Foreskin keratinocyte (primary cell): Measurements from ENCODE around the genes FBXW4 and KCNIP2.

DNA sequence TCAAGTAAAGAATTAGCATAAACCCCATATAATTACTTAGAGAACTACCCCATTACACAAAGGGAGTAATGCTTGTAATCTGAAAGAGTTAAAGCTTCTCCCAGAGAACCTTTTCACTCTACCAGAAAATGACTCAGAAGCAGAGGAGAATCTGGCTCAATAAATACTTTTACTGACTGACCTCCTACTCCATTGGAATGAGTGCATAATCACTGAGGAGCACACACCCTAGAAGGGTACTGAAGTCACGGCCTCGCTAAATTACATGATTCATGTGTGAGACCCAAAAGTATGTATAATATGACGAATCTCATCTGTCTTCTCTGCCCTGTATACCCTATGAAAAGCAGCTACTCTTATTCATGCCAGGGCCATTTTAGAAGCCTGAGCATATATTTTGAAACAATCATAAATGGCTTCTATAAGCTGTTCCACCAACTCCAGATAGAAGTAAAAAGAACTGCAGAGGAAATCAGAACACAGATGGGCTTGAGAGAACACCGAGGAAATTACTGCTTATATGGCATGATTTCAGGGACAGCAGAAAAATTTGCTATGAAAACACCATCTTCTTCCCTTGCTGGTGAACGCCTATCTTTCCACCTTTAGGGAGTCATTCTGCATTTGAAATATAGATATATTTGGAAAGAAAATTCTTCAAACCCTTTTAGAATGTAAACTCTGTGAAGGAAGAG is 32.6 kb downstream of the DNMBP start:
- RAMPAGE, total RNA, result no peak

DNA sequence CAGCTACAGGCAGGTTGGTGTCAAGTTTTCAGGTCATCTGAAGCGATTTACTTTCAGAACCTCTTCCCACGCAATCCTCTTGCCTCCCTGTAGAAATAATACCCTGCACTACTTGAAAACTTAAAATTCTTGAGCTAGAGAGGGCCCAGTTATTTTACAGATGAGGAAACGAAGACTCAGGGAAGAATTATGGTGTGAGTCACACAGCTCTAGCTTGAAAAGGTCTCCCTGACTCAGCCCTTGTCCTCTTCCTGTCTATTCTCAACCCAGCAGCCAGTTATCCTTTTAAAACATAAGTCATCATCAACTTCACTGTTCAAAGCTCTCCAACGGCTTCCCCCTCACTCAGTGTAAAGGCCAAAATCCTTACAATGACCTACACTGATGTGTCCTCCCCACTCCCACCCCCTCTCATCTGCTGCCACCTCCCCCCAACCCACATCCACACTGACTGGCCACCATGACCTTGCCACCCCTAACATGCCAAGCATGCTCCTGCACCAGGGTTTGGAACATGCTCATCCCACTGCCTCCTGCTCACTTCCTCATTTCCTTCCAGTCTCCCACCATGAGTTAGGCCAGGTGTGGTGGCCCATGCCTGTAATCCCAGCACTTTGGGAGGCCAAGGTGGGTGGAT is 3.4 kb downstream of the DNMBP start:
- RAMPAGE, total RNA, result no peak

- RAMPAGE, total RNA, result no peak
Observed at GRCh38 chr10:100020550-100021259, 11.0 kb upstream of the DNMBP start.

- RAMPAGE, total RNA, result no peak
Observed at GRCh38 chr10:100101383-100101733, 19.7 kb upstream of the CPN1 start.

GRCh38 chr10:100347637-100348581 is 876 bp downstream of the SCD start:
- RAMPAGE, total RNA, result no peak

- RAMPAGE, total RNA, result no peak
Observed at GRCh38 chr10:100348969-100349958, 2.2 kb downstream of the SCD start.

DNA sequence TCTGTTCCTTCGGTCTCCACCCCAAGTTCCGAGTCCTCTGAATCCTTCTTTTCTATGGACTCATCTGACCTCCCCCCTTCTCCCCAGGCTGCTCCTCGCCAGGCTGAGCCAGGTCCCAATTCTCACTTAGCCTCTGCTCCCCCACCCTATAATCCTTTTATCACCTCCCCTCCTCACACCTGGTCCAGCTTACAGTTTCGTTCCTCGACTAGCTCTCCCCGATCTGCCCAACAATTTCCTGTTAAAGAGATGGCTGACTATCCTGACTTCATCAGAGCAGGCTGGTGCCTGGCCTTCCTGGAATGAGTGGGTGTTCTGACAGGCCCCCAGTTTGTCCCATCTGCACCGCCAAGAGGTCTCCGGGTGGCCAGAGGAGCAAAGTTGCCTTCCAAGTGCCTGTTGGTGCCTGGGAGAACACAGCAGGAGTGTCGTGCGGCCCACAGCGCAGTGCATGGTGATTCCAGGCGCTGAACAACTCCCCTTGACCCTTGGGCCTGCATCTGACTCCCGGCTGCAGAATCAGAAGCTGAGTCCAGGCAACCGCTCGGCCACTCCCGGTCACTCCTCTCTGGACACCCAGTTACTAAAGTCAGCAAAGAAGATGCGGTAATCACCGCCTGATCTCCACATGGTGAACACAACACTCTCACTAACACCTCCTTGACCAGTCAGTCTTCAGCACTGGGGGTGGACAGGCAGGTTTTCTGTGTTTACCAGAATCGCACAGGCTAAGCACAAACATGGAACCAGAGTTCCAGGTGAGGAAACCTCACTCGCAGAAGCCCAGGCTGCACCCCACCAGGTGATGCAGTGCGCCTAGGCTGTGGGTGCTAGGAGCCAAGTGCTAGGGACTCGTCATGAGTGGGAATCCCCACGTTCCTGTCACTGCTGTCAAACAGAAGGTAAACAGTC is 35.4 kb downstream of the SCD start:
- RAMPAGE, total RNA, result no peak

DNA sequence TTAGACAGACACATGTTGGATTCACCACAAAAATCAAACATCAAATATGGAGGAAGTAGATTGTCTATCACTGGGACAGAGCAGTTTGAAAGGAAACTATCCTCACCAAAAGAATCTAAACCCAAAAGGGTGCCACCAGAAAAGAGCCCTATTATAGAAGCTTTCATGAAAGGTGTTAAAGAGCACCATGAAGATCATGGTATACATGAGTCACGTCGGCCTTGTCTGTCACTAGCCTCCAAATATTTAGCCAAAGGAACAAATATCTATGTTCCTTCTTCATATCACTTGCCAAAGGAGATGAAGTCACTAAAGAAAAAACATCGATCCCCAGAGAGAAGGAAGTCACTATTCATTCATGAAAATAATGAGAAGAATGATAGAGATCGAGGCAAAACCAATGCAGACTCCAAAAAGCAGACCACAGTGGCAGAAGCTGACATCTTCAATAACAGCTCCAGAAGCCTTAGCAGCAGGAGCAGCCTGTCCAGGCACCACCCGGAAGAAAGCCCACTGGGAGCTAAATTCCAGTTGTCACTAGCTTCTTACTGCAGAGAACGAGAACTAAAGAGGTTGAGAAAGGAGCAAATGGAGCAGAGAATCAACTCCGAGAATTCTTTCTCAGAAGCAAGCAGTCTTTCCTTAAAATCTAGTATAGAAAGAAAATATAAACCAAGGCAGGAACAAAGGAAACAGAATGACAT is 4.0 kb downstream of the SLF2 start:
- RAMPAGE, total RNA, result no peak

GRCh38 chr10:100997377-100997601 is 2.3 kb upstream of the LZTS2 start:
- RAMPAGE, total RNA, result no peak

GRCh38 chr10:101050208-101050700 is 11.5 kb upstream of the KAZALD1 start:
- RAMPAGE, total RNA, result no peak

DNA sequence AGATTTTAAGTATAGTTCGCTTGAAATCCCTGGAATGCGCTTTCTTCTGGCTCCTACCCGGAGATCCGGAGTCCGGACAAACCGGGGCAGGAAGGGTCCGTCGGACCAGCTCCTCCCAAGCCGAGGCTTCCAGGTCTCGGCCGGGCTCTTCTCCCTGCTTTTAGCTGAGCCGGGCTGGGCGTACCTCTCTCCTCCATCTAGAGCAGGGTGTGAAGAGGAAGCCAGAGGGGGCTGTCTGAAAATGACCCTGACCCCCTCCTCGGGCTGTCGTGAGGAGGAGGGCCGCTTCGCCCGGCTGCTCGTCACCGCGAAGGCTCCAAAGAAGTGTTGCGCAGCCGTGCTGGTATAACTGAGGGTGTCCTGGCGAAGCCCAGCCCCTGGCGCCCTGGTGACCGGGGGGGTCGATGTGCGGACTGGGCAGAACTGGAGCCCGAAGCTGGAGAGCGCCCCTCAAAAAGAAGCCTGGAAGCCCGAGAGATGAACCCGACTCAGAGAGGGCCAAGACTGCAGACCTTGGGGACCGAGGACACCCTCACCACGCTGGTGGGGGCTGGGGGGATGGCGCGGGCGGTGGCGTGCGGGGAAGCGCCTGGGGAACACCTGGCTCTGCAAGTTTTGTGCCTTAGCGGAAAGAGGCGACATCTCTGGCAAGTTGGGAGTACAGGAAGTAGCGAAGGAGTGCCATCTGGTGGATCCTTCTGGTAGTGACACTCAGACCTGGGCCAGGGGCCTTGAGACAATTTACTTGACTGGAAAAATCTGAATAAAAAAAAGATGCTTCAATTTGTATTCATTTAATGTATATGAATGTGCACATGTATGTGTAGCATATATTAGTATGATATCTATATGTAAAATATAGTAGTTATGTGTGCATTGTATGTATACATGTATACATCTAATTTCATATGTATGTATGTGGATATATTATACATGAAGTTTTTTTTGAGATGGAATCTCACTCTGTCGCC is 5.8 kb downstream of the KAZALD1 start:
- RAMPAGE, total RNA, result no peak

DNA sequence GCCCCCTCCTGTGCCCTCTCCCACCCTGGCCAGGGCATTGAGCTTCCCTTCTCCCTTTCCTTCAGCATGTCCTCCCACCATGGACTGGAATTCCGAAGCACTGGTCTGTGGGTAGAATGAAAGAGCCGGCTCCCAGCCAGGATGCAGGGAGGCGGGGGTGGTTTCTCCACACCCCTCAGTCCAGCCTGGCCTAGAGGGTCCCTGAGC is 32.1 kb downstream of the KAZALD1 start:
- RAMPAGE, total RNA, result no peak

DNA sequence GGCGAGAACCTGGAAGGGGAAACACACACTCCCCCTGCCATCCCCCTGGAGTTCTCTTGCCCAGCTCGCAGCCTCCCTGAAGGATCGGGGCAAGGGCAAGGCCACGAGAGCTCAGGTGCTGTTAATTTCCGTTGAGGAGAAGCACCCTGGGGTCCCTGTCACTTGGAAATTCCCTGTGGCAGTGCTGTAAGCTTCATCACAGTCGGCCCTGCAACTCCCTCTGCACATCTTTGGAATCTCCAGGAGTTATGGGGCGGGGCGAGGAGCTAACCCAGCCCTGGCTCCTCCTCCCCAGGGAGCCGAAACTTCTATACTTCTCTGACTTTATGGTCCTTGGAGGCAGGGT is 15.8 kb downstream of the TLX1 start:
- RAMPAGE, total RNA, result no peak

DNA sequence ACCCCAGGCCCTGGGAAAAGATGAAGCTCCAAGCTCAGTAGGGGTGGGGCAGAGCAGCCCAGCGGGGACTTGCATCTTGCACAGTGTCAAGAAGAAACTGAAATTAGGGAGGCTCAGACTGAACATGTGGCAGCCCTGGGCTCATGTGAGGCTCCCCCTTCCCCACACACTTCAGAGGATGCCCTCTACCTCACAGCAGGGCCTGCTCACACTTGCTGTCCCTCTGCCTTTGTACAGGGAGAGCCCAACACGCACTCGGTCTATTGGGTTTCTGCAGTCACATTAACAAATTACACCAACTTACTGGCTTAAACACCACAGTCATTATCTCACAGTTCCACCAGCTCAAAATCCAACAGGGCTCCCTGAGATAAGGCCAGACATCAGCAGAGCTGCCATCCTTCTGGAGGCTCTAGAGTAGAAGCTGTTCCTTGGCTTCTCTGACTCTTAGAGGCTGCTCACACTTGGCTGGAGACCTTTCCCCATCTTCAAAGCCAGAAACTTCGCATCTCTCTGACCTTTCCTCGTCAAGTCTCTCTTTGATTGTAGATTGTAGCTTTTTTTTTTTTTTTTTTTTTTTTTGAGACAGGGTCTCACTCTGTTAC is 12.2 kb downstream of the POLL start:
- RAMPAGE, total RNA, result no peak

DNA sequence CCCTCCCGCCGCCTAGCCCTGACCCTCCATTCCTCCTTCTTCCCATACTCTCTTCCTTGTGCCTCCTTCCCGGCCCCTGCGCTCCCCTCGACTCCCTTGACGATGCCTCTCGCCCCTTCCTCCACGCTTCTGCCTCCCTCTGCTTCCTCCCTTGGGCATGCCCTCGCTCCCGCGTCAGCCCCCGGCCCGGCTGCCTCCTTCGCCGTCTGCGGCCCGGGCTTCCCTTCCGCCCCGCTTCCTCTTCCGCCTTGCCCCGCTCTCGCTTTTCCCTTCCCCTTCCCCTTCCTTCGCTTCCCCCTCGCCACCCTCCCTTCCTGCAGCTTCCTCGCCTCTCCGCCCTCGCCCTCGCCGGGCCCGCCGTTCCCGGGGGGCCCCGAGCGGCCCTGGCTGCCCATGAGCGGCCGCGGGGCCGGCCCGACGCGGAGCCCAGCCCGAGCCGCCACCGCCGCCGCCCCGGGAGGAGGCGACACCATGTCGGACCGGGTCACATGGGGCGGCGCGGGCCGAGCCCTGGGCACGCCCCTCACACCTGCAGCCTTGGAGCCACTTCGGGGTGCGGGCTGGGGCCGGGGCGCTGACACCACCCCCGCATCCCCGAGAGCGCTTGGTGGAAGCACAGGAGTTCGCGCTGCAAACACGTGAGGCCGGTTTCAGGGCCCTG is at the start of gene FBXW4:
TSS of gene FBXW4 (minus strand) at position 460 of the 661 bp plus-strand sequence.
- RAMPAGE, total RNA, result no peak

DNA sequence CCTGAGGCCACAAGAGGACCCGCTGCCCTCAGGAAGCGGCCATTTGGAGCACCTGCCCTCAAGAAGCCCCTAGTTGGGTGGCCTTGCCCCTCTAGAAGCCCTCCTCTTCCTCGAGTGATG is 262 bp upstream of the FBXW4 start:
- RAMPAGE, total RNA, result no peak

DNA sequence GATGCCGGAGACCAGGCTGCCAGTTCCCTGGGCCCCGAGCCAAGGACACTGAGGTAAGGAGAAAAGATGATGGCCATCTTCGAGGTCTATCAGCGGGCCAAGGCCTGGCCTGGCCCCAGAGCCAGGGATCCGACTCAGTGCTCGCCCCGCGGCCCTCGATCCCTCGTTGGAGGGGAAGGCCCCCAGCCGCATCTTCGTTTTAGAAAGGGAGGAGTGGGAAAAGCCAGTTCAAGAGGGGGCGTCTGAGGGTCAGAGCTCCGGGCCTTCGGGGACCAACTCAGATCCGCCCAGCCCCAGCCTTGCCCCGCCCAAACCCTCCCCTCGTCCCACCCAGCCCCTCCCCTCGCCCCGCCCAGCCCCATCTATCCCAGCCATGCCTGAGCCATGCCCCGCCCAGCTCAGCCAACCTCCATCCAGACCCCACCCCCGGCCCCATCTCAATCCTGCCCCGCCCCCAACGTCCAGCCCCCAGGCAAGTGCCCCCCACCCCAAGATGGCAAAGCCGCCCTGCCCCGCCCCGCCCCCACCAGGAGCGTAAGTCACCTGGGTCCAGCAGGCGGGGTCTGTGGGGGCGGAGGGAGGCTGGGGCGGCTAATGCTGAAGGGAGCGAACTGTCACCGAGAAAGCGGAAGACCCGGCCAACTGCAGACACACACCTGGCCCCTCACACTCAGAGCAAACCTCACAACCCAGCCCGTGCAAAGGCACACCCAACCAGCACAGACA is 11.2 kb upstream of the OGA start:
- RAMPAGE, total RNA, result no peak

DNA sequence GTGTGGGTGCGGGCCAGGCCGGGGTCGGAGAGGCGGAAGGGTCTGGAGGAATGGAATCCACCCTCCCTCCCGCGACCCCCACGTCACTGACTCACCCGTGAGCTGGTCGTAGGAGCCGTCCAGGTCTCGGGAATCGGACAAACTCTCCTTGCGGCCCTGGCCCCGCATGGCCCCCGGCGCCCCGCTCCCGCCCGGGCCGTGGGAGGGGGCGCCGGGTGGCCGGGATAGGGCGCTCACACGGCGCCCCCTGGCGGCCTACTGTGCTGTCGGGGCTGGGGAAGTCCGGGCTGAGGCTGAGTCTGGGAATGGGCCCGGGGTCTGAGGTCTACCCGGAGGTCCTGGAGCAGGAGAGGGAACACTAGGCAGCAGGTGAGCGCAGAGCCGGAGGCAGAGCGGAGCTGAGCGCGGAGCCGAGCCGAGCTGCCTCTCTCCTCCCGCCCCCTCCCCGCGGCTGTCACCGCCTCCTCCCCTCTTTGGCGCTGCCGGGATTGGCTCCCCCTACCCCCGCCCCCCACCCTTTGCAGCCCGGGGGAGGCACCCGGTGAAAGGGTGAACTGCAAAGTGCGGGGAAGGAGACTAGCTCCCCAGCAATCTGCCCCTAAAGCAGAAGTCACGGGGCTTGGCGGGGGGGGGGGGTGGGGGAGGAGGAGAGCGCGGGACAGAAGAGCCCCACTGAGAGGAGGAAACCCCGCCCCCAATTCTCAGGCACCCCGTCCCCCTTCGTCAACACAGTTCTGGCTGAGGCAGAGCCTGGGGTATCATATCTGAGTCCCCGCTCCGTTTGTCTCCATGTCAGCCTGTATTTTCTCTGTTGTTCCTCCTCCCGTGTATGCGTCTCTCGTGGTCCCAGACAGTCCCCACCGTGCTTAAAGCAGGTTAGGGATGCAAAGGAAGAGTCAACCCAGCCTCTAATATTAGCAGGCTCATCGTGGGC is at the start of gene KCNIP2:
TSS of gene KCNIP2 (minus strand) at position 400 of the 934 bp plus-strand sequence.
- RAMPAGE, total RNA, result no peak

DNA sequence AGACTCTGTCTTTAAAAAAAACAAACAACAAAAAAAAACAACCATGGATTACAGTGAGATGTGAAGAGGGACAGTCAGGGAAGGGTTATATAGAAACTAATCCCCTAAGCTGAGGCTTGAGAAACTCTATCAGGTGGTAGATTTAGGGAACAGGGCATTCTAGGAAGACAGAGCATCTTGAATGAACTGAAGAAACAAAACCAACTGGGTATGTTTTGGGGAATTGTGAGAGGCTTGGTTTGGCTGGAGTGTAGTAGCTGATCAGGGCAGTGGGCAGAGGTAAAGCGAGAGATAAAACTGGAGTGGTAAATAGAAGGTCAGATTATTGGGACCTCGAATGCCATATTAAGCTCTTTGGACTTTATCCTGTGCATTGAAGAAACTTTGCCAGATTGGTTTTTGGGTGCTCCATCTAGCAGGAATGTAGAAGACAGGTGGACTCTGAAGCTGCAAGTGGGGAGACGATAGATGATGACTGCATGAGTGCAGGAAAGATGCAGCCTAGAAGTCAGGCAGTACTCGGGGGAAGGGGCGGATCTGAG is 6.3 kb upstream of the NOLC1 start:
- RAMPAGE, total RNA, result no peak

DNA sequence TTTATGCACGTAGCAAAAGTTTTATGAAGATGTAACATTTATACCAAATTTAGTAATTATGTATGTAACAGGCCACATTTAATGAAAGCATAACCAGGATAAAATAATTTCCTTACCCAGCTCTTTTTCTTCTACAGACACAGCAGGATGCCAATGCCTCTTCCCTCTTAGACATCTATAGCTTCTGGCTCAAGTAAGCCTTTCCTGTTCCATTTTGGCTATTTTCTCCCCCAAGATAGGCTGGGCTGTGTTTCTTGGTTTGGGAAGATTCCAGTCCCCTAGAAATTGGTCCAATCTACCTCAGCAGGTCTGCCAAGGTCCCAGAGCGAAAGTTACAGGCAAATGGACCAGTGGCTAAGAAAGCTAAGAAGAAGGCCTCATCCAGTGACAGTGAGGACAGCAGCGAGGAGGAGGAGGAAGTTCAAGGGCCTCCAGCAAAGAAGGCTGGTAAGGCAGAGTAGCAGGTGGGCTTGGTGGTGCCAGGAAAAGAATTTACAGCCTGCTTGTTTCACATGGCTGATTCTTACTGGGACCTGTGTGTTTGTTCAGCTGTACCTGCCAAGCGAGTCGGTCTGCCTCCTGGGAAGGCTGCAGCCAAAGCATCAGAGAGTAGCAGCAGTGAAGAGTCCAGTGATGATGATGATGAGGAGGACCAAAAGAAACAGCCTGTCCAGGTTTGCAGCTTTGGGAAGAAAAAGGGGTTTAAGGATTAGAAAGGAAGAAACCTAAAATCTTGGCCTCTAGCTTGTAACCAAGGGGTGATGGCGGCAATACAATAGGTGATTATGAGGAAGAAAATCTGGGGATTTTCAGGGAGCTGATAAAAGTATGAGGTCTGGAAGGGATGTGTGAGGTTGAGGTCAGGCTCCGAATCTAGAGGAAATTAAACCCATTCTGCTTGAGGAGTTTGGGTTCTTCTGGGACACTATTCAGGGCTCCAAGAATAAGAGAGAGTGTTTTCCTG is 5.0 kb downstream of the NOLC1 start:
- RAMPAGE, total RNA, result no peak